Vermiform appendix (tissue), 1 donor: ENCODE results near the genes TLCD4 and PALMD.

DNA sequence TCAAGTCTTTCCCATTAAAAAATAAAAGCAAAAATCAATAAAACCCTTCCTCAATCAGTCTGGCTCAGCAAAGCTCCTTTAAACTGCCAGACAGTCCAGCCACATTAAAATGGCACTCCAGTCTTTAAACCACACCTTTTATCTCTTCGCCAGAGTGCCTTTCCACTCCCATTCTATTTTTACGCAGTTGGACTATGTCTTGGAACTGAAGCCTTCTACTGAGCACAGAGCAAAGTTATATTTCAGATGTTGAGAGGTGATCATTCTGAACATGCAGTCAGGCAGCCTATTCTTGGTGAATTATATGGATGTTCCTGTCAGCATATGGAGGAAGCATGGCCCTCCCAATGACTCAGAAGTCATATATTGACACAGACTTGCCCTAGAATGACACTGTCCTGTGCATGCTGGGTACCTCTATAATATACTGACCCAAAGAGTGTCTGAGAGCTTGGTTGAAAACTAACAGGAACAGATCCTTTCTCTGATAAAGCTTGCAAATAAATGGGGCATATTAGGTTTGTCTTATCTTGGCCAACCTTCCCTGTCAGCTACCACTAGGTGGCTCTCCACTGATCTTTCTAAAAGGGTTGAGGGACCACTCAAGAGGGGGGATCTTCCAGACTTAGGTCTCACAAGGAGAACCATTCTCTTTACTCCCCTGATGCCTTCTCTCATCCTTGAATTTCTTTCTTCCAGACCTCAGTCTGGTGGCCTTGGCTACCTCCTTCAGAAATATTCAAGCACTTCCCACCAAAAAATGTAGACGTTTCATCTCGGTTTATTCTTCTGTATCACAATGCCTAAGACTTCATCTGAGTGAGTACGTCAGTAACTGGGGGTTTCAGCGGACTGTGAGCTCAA lies 11.7 kb upstream of the ALG14 start:
- PRO-cap, result no peak

- PRO-cap, result unidirectional peak, plus-strand start at chr1:95117148; bidirectional peak, plus-strand start at chr1:95117384, minus-strand start at chr1:95117296
Observed at GRCh38 chr1:95117066-95118073, at the start of gene TLCD4. TSS of gene TLCD4 (plus strand) at chr1:95117355.

DNA sequence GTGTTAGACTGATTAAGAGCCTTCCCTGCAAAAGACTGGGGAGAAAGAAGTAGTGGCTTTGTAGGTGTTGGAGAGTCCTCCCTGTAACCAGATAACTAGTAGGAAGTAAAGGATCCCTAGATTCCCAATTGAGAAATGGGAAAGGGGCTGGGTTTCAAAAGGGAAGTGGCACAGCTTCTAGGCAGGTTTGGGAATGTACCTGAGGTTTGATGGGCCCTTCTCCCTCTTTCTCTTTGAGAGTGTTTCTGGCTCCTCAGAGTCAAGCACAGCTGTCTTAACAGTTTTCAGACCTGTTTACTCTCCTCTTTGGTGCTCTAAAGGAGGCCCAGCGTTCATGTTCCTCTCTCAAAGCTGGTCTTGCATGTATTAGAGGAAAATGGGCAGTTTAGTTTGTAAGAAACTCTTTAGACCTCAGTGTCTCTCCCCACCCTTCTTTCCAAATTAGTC lies 2.3 kb downstream of the TLCD4 start:
- PRO-cap, result no peak

DNA sequence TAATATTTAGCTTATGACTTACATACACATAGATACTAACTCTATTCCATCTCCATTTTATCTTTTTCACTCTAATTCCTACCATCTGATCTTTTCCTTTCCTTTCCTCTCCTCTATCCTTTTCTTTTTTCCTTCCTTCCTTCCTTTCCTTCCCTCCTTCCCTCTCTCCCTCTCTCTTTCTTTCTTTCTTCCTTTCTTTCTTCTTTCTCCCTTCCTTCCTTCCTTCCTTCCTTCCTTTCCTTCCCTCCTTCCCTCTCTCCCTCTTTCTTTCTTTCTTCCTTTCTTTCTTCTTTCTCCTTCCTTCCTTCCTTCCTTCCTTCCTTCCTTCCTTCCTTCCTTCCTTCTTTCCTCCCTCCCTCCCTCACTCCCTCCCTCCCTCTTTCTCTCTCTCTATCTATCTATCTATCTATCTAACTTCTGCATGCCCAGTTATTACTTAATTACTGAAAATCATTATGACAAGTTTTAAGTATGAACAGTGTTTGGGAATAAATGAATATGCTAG lies 409.0 kb downstream of the PTBP2 start:
- PRO-cap, result no peak

GRCh38 chr1:97883068-97883480 lies 37.8 kb downstream of the DPYD start:
- PRO-cap, result no peak

DNA sequence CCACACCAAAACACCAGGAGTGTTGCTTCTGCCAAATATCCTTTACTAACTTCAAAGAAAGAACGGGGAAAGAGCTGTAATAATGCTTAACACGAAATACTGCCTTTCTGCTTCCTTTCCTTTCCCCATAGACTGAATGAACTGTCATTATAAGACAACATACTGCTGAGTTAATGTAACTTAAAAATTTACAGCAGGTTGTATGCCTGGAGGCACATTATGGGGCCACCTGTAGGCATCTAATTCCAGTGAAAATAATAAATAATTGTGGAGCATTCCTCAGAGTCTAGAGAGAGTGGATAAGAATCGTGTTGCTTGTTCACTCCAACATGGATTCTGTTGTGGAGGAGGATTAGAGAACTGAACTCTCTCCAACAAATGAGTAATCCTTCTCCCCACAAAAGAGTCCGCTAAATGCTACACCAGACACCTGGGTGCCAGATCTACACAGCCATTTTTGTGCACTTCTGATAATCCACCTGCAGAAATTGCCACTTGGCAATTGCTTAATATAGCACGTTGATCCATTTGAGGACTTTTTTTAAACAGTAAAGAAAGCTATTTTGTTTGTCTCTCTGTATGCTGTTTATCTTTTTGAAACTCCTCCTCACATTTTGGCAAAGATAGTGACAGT lies 113.6 kb upstream of the DPYD start:
- PRO-cap, result no peak

DNA sequence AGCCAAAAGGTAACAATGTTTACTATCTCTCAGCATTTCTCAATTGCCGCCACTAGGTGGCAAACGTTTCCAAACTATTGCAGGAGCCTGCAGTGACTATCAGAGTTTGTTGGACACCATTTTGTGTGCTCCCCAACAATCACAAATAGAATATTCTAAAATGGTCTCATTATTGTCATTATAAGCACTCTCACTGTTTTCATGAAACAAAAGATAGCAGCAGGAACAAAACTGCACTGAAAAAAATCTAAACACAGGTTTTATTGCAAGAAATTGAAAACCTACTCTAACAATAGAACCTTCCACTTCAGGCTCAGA lies 83.9 kb upstream of the PLPPR4 start:
- PRO-cap, result no peak

DNA sequence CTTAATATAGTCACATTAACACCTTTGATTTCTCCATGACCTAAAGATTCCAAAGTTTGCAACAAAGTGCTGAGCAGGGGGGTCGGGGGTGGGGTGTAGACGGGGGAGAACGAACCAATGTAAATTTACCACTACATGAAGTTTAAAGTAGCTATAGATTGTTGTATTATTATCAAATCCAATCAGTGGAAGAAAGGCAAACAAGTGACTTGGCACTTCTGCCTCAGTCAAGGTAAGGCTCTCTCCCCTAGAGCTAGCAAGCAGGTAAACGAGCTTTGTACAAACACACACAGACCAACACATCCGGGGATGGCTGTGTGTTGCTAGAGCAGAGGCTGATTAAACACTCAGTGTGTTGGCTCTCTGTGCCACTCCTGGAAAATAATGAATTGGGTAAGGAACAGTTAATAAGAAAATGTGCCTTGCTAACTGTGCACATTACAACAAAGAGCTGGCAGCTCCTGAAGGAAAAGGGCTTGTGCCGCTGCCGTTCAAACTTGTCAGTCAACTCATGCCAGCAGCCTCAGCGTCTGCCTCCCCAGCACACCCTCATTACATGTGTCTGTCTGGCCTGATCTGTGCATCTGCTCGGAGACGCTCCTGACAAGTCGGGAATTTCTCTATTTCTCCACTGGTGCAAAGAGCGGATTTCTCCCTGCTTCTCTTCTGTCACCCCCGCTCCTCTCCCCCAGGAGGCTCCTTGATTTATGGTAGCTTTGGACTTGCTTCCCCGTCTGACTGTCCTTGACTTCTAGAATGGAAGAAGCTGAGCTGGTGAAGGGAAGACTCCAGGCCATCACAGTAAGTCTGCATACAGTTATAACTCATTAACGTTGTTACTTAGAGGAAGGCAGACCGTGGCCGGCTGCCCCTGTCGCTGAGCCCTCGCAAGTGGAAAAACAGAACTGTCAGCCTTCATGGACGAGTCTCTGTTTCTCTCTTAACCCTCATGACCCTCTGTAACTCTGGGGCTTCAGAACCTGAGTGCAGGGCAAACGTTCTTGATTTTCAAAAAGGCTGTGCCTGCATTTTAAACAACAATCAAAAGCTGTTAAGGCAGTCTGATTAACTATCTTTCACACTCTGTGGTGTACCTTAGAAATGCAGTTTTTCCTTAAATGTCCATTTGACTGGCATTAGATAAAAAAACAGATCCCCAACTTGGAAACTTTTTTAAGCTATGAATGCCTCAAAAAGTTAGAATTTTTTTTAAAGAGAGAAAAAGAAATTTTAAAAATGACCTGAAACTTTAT lies at the start of gene PALMD:
TSS of gene PALMD (plus strand) at position 552 of the 1,253 bp plus-strand sequence.
- PRO-cap, result no peak

DNA sequence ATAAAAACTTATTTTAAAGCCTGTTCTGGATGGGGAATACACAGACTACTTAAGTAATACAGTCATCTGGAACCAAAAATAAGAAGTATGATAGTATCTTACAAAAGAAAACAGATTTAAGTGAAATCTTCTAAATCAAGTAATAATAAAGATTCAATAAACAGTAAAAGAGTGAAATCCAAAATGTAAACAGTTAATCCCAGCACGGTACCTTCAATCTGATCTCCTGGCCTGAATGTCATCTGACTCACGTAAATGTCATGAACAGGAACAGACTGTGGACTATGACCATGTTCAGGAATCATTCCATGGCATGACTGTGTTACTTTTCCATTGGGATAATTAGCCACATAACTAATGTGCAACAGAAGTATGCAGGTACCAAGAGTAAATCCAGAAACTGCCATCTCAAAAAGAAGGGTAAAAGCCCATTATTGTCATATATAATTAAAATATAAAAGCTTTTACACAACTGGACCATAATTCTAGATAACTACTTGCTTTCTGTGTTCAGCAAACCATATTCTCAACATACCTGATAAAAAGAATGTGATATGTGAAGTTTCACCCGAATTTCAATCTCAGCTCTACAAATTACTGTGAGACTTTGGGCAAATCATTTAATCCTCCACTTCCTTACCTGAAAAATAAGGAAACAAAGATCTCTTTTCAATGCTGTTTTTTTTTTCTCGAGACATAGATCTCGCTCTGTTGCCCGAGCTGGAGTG lies 17.9 kb downstream of the FRRS1 start:
- PRO-cap, result no peak

DNA sequence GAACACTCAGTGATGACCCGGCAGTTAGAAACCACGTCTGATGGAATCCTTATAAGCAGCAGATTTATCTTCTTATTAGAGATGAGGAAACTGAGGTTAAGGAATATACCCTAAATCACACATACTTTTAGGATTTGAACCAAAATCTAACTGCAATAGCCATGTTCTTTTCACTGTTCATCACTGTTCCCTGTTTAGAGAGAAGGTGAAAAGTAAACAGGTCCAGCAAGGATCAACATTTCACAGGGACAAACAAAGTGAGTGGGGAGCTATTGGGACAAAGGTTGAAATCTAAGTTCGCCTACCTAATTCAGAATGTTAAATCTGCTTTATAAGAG lies 6.7 kb downstream of the FRRS1 start:
- PRO-cap, result no peak

GRCh38 chr1:100083865-100084832 lies 46.3 kb downstream of the MFSD14A start:
- PRO-cap, result no peak

GRCh38 chr1:100267777-100268467 lies 1.9 kb downstream of the RTCA start:
- PRO-cap, result no peak

DNA sequence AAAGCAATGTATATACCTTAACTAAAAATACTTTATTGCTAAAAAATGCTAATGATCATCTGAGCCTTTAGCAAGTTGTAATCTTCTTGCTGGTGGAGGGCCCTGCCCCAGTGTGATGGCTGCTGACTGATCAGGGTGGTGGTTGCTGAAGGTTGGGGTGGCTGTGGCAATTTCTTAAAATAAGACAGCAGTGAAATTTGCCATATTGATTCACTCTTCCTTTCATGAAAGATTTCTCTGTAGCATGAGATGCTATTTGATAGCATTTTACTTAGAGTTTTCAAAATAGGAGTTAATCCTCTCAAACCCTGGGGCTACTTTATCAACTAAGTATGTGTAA lies 19.8 kb downstream of the CDC14A start:
- PRO-cap, result no peak

- PRO-cap, result no peak
Observed at GRCh38 chr1:100460973-100461680, 76.8 kb upstream of the GPR88 start.

- PRO-cap, result no peak
Observed at GRCh38 chr1:100528880-100529426, 9.0 kb upstream of the GPR88 start.

- PRO-cap, result no peak
Observed at GRCh38 chr1:100582770-100583451, 45.0 kb downstream of the GPR88 start.

GRCh38 chr1:100643851-100644127 lies 75.8 kb upstream of the VCAM1 start:
- PRO-cap, result no peak

GRCh38 chr1:100950620-100951197 lies 54.8 kb downstream of the SLC30A7 start:
- PRO-cap, result no peak

DNA sequence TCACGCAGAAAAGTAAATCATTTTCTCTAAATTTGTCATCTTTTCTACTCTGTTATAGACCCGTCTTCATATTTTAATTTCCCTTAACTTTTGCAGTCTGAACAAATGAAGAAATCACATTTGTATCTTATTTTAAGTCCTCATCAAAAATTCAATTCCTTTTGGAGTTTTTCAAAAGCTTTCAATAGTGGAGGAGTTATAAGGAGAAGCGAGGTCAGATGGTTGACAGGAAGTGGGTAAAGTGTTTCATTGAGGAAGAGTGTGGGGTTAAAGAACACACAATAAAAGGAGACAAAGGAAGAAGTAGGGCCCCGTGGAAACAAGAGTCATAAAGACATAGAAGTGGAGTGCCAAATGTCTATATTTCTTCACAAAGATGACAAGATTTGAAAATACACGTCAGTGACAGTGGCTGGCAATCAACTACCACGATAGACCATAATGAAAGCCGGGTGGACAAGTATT lies 57.8 kb upstream of the S1PR1 start:
- PRO-cap, result no peak

DNA sequence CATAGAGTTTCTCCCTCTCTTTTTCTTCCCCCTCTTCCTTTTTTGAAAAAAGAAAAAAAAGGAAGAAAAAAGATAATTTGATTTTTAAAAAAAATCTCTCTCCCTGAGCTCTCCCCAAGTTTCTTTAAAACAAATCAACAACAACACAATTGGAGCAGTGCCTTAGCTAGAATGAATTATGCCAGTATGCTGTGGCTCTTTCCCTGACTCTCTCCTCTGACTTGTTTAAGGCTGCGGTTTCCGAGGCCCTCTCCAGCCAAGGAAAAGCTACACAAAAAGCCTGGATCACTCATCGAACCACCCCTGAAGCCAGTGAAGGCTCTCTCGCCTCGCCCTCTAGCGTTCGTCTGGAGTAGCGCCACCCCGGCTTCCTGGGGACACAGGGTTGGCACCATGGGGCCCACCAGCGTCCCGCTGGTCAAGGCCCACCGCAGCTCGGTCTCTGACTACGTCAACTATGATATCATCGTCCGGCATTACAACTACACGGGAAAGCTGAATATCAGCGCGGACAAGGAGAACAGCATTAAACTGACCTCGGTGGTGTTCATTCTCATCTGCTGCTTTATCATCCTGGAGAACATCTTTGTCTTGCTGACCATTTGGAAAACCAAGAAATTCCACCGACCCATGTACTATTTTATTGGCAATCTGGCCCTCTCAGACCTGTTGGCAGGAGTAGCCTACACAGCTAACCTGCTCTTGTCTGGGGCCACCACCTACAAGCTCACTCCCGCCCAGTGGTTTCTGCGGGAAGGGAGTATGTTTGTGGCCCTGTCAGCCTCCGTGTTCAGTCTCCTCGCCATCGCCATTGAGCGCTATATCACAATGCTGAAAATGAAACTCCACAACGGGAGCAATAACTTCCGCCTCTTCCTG lies 2.0 kb downstream of the S1PR1 start:
- PRO-cap, result unidirectional peak, minus-strand start at position 218 of the sequence